M059J (cell line): ENCODE measurements around a stretch of chr21.

DNA sequence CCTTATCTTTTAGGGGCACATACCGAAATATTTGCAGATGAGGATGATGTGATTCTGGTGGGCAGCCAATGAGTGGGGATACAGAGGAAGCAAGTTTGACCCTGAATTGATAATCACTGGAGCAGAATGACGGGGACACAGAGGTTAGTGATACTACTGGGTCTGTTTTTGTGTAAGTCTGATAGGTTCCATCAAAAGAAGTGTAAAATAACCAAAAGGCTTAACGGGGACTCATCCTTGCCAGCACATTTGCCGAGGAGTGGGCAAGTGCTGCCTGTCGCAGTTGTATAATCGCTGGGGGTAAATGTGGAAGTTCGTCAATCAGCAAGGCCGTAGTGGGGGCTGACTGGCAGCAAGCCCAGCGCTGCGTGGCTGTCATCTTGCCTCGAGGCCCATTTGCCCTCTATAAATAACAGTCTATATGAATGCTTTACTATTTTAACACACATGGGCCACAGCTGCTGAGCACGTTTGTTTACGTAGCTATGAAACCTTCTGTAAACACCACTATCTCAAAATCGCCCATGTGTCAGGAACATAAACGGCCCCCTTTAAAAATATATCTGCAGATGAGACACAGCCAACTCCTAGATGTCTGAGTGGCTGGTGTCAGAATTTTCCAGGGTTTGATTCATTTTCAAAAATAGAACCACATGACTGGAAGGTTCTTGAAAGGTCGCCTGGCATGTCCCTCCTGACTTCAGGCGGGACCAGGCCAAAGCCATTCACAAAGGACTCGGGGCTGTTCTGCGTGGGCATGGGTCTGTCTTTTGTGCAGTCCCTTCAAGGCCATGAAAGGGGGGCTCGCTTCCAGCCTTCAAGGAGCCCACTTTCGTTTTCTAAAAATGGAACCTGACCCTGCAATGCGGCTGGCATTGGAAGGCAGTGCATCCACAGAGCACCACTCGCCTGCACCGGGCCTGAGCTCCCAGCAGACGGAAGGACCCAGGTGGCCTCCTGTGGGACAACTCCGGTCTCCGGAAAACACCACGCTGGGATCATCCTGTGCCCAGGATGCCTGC is 205.6 kb downstream of the KCNJ6 start:
- RAMPAGE, long total RNA, result no peak

DNA sequence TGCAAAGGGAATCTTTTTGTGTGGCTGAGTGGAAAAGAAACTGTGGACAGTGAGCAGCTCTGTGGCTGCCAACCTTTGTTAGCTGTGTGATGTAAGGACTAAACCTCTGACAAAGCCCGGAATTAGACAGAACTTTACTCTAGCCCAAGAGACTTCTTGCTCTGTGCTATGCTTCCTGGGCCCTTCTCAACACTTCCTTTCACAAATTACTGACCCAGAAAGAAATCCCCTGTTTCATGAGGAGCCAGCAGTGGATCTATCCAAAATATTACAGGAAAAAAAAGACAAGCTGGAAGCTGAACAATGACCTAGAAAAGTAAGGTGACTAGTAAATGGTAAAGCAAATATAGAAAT is 58.8 kb downstream of the KCNJ6 start:
- RAMPAGE, long total RNA, result no peak

DNA sequence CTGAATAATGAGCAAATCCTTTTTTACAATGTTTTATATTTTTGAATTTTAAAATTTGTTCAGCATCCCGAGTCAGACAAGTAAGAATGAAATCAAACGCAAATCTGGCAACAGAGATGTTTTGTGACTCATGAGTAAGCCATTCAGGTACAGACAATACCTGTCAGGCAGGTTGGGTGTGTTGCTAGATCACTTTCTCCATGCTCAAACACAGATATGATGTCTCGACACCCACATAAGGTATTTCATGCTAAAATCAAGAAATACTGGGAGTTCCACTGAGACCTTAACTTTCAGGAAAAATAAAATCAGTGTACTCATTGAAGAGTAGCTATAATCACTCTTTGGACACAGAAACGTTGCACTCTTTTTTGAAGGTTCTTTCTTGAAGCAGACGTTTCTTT is 22.0 kb upstream of the KCNJ15 start:
- RAMPAGE, long total RNA, result no peak

DNA sequence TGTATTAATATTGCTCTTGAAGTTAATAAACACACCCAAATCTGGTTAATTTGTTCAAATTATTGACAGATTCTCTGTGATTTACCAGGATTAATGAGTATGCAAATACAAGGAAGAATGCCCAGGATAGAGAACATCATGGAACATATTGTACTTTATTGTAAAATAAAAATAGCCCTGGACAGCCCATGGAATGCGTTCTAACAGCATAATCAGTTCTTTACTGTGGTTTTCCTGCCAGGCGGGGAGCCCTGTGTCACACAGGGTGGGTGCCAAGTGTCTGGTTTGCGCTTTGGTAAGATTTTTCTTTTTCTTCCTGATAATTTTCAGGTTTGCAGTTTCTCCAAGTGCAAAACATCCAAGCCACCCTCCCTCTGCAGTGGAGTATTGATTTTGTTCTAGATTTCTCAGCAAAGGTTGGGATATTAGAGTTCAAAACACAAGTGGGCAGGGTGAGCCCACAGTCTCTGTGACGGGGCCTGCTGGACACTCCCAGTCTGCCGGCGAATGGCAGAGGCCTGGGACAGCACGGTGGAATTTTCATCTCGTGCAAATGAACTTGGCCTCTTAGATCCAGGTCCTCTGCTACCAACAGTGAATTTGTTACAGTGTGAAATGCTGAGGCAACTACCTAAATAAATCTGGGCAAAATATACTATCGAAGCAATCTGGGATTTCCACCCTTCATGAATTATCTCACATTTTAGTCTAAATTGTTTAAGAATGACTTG is 15.7 kb upstream of the KCNJ15 start:
- RAMPAGE, long total RNA, result no peak

- RAMPAGE, long total RNA, result no peak
Measured at GRCh38 chr21:38272245-38272839, 15.6 kb downstream of the KCNJ15 start.

DNA sequence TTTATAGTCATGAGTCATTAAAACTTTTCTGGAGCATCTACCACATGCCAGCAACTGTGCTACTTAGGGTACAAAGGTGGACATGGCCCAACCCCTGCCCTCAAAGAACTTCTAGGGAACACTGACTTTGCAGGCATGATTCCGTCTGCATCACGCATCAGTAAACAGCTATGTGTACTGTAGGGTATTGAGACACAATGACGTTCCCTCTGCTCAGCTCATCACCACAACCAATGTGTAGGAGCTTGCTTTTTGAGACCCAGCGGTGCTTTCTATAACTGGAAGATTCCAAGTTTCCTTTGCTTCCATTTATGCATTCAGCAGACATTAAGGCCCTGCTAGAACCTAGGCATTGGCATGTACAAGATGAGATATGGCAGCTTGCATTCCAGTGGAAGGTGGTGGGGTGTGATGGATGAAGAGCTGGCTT is 21.1 kb downstream of the KCNJ15 start:
- RAMPAGE, long total RNA, result no peak

- RAMPAGE, long total RNA, result no peak
Measured at GRCh38 chr21:38291999-38292198, 35.1 kb downstream of the KCNJ15 start.

- RAMPAGE, long total RNA, result no peak
Measured at GRCh38 chr21:38376276-38377074, 119.7 kb downstream of the KCNJ15 start.

DNA sequence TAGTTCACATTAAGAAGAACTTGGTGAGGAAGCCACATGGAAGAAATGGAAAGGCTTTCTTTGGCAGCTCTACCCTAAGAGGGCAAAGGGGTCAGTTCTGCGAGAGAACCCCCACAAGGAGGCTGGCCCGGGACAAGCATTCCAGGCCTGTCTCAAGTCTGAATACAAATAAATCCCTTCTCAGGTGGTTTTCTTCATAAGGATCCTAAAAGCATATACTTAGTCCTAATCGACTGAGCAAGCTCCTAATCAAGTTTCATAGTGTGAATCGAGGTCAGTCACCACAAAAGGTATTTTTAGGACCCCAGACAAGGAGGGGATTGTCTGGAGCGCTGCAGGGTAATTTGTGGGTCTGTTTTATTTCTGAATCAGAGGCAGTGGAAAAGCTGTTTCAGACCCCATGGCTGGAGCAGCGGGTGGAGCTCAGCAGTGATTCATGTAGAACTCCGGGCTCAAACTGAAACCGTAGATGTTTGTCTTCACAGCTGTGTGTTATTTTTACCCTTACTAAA is 63.2 kb downstream of the ERG start:
- RAMPAGE, long total RNA, result no peak

DNA sequence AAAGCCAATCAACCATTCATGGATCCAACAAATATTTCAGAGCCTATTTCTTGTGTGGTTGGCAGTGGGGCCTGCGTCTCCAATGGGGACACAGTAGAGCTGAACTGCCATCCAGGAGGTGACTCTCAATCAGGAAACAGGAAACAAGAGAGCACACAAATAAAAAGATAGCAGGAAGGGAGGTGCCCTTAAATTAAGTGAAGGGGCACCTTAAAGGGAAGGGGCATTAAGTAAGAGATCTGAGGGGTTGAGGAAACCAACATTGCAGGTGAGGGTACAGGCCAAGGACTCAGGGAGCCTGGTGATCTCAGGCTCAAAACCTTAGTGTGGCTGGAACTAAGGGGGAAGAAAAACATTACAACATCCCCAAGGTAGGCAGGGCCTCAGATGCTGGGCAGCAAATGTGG is 64.2 kb upstream of the ETS2 start:
- RAMPAGE, long total RNA, result no peak

- RAMPAGE, long total RNA, result no peak
Measured at GRCh38 chr21:38807662-38808365, 2.1 kb downstream of the ETS2 start.

- RAMPAGE, long total RNA, result no peak
Measured at GRCh38 chr21:38825192-38825667, 19.5 kb downstream of the ETS2 start.

- RAMPAGE, long total RNA, result no peak
Measured at GRCh38 chr21:38834774-38835094, 29.0 kb downstream of the ETS2 start.

DNA sequence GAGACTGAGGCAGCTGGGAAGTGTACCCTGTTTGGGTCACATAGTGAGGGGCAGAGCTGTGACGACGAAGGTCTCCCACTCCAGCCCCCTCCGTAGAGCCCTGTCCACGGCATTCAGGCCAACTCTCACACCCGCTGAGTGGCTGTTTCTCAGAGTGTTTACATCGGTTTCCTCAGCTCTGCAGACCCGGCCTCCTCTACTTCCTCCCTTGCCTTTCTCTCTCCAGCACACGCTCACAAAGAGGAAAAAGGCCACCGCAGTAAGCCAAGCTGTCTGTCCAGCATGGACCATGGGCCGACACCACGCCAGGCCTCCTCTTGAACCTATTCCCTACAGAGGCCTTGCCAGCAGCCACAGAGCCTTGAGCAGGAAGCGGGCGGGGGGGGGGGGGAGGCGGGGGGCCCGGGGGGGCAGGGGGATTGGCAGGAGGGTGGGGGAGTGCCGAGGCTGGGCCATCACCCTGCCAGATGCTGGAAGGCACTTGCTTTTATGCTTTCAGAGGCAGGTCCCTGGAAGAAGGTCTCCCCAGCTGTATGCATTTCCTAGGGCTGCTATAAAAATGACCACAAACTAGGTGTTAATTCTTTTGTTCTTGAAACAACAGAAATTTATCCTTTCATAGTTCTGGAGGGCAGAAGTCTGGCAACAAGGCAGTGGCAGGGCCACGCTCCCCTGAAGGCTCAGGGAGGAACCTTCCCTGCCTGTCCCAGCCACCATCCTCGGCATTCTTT is 178.4 kb downstream of the PSMG1 start:
- RAMPAGE, long total RNA, result no peak

GRCh38 chr21:39079566-39080369 is 103.5 kb downstream of the PSMG1 start:
- RAMPAGE, long total RNA, result no peak

- RAMPAGE, long total RNA, result no peak
Measured at GRCh38 chr21:39097227-39097716, 86.0 kb downstream of the PSMG1 start.

DNA sequence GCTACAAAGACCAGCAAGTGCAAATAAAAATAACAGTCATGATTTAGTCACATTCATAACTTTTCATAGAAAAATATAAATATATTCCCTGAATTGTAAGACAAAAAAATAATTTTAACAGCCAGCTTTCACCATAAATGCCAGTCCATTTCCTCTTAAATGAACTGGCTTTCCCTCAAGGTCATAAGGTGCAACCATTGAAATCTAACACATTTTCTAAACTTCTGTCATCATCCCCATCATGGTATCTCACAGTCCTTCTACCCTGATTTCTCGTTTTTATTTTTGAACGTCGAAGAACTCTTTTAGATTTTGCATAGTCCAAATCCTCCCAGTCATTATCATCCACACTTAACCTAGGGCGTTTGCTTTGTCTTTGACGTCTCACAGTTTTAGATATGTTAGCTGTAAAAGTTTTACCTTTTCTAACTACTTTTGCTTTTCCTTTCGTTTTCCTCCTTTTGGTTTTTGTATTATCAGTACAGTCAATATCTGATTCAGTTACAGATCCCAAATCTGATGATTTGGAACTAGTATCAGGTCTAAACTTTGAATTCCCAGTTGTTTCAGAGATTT is 12.9 kb upstream of the PSMG1 start:
- RAMPAGE, long total RNA, result no peak

- RAMPAGE, long total RNA, result no peak
Measured at GRCh38 chr21:39220079-39220663, 36.9 kb upstream of the PSMG1 start.

DNA sequence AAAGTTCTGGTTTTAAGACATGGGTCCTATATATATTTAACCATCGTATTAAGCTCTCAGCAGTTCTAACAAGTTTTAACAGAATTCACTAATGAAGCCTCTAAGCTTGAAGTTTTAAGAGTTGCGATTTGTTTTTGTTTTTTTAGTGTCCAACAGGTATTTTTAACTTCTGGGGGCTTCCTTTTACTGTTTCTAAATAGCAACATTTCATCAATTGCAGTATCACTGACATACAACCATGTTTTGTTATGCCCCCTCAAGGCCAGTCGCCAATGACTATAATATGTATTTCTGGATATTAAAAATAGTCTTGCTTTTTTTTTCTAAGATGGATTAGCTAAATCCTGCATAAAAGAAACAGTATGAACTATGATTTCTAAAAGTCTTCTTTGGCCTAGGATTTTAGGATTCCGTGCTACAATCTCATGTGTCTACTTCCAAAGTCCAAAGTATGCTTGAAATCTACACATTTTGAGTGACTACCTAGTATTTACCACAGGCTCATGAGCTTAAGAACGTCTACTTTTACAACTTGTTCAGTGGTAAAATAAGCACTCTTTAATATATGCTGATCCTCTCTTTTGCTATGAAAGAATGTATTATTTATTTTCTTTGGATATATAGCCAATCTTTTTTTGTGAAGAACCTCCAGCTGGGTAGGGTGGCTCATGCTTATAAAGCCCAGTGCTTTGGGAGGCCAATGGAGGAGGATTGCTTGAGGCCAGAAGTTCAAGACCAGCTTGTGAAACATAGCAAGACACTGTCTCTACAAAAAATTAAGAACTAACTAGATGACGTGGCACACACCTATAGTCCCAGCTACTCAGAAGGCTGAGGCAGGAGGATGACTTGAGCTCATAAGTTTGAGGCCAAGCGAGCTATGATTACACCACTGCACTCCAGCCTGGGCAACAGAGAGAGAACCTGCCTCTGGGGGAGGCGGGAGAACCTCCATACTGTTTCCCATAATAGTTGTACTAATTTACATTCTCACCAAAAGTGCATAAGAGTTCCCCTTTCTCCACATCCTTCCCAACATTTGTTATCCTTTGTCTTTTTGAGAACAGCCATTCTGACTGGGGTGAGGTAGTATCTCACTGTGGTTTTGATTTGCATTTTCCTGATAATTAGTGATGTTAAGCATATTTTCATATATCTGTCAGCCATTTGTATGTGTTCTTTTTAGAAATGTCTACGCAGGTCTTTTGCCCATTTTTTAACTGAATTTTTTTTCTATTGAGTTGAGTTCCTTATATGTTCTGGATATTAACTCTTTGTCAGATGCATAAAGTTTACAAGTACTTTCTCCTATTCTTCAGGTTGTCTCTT is 29.4 kb downstream of the BRWD1 start:
- RAMPAGE, long total RNA, result no peak

DNA sequence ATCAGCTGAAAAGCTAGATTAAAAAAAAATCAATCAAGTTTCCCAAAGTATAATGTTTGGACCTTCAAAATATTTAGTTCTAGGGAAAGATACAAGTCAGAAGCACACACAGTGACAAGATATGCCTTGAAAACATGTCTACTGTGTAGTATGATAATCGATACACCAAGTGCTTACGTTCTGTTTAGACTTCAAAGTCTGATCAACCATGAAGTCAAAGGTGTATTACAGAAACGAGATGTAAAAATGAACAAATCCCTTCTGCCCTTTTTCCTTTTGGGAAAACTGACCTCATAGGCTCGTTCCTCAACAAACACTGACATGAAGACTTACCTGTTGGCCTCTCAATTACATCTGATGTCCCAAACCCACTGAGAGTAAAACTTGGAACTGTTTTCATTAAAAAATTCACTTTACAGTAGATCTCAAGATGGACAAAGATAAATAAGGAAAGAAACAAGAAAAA is 2.3 kb downstream of the HMGN1 start:
- RAMPAGE, long total RNA, result no peak